HTERT-HM (cell line): Measurements from ENCODE around the genes LMTK3, SULT2B1, NUCB1, FTL, CGB8 and CGB7.

DNA sequence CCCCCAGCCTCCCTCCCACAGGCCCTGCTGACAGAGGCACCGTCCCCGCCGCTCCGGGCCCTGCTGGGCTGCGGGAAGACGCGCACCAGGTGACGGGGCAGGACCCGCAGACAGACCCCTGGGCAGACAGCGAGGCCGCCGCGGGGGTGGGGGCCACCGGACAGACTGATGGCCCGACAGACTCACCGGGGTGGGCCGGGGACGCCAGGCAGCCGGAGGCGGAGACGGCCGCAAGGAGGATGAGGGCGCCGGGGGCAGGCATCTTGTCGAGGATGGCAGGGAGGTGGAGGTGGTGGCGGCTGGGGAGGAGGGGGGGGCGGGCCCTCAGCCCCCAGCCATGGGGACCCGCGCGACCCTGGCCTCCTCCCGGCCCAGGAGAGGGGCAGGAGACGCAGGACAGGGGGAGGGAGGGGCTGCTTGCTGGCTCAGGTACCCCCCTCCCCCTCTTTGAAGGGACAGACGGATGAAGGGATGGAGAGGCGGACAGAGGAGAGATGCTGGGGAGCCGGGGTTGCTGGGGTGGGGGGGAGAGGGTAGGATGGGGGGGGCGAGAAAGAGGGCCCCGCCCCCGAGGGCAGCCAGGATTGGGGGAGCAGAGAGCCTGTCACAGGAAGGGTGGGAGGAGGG lies at the start of gene LMTK3:
TSS of gene LMTK3 (minus strand) at position 521 of the 627 bp plus-strand sequence.
- RRBS: under 1% methylated on average over 17 of the region's 38 CpGs

DNA sequence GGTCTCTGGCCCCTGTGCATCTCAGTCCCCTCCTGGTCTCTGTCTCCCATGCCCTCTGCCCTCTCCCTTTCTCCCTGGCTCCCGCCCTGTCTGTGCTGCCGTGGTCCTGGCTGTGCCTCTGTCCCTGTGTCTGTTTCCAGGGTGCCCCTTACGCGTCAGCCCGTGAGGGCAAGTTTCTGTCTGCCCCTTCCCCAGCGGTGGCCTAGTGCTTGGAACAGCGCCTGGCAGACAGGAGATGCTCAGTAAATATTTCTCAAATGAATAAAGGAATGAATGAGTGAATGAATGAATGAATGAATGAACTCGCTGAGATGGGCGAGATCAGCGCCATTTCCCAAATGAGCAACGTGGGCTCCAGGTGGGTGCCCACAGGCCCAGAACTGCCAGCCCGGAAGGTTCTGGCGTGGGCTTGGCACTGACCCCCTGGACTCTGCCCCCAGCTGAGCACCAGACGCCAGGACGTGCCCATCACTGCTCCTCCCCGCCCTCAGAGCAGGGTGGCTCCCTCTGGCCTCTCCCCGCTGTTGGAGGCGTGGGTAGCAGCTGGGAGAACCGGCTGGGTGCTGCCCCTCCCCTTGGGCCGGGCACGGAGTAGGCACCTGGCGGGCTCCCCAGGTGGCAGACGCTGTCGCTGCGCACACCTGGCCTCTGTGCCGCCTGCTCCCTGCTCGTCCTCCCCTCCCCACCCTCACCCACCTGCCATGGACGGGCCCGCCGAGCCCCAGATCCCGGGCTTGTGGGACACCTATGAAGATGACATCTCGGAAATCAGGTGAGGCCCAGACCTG lies at the start of gene SULT2B1:
TSS of gene SULT2B1 (plus strand) at position 621 of the 788 bp plus-strand sequence.
- RRBS: 73% methylated on average over 2 of the region's 32 CpGs

DNA sequence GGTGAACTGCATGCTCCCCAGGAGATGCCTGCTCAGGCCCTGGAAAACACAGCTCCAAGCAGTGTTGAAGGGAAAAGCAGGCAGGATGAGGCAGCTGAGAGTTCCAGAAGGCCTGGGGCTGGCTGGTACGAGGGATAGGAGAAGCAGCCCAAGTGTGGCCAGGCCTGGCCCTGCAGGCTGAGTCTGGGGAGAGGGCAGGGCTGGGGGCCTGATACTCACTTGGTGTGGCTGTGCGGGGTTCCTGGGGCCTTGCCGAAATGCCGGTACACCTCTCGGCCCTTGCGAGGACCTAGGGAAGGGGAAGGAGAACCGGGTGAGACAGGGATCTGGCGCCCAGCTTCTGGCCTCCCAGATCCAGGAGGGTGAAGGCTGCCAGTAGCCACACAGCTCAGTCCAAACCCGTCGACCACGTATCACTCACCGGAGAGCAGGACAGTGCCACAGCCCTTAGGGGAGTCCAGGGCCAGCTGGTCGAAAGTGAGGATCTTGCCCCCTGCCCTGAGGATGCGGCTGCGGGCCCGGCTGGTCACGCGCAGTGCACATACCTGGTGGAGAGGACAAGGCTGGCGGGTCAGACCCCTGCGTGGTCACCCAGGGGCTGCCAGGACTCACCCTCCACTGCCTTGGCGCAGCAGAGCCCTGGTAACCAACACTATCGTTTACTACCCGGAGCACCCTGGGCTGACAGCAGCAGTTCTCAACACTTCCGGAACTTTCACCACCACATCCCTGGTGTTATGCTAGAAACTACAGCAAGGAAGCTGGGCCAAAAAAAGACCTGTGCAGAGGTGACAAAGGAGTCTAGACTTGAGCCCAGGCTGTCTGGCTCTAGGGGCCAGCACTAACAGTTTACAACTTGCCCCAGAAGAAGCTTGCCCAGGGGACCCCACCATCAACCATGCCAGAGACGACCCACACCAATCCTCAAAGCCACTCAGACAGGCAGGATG lies 1.1 kb upstream of the FAM83E start:
- RRBS: 77% methylated on average over 7 of the region's 25 CpGs

GRCh38 chr19:48628424-48629465 lies 8.4 kb downstream of the DBP start:
- RRBS: 57% methylated on average over 5 of the region's 45 CpGs

DNA sequence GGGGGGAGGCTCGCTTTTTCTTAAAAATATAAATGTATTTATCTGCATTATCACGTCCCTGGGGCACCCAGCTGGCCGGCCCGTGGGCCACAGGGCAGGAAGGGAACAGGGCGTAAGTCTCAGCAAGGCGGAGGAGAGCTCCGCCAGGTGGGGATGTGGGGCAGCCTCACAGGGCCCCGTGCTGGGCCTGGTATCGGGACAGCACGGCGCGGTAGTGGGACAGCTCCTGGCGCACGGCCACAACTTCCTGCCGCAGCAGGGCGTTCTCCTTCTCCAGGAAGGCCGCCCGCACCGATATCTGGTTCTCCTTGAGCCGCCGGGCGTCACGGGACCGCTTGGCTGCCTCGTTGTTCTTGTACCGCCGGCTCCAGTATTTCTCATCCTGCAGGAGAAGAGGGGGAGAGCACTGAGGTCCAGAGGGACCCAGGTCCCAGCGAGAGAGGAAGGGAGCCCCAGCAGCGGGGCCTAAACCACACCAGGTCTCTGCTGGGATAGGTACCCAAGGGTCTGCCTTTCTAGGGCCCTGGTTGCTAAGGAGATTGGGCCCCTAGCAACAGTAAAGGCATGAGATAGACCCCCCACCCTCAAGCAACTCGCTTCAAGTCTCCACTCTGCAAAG lies 6.4 kb downstream of the DBP start:
- RRBS: 79% methylated on average over 7 of the region's 30 CpGs

DNA sequence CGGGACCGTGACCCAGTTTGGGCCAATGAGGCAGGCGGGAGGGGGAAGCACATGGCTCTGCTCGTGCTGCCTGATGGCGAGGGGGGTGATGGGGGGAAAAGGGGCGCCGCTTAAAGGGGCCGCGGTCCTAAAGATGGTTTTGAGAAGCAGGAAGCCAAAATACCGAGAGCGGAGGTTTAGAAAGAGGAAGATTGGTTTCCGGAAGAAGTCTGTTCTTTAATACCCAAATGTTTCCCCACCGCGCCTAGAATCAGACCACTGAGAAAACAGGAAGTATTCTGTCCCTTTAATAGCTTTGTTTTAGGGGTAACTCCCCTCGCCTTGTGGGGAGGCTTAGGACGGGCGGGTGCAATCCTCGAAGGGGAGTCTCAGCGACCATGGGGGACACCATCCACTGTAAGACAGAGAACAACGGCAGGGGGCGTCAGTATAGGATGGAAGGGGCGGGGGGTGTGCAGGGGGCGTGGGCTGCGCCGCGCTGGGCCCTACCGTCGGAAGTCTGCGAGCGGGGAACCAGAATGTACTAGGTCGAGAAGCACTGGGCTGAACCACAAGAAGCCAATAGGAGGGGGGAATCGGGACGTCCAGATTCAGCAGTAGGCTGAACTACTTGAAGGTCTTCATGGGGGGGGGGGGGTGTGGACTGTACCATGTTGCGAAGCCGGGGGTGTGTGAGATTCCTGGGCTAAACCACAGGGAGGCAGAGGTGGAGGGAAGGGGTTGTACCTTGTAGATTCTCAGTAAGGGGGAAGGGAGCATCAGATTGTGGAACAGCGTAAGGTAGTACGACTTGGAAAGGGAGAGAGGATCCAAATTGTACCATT lies 784 bp upstream of the DBP start:
- RRBS: no CpG with 5 or more reads among the region's 37 CpGs

GRCh38 chr19:48724622-48726001 lies 5.6 kb upstream of the MAMSTR start:
- RRBS: no CpG with 5 or more reads among the region's 19 CpGs

- RRBS: 7% methylated on average over 44 of the region's 105 CpGs
Measured at GRCh38 chr19:48738420-48739450, 1.7 kb downstream of the RASIP1 start.

GRCh38 chr19:48899659-48900514 lies at the start of gene NUCB1:
TSS of gene NUCB1 (plus strand) at chr19:48900312.
- RRBS: 1% methylated on average over 4 of the region's 35 CpGs

DNA sequence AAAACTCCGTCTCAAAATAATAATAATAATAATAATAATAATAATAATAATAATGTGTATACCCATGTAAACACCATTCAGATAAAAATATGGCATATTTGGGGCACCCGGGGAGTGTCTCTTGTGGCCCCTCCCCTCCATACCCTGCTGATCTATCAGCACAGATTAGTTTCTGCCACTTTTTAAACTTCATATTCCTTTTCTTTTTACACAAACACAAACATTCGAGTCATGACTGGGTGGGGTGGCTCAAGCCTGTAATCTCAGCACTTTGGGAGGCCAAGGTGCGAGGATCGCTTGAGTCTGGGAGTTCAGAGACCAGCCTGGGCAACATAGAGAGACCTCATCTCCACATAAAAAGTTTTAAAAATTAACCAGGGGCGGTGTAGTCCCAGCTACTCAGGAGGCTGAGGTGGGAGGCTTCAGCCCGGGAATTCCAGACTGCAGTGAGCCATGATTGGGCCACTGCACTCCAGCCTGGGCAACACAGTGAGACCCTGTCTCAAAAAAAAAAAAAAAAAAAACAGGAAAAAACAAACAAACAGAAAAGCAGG lies 776 bp upstream of the BAX start:
- RRBS: no CpG with 5 or more reads among the region's 7 CpGs

GRCh38 chr19:48961311-48961985 lies 3.7 kb upstream of the FTL start:
- RRBS: 98% methylated on average over 5 of the region's 26 CpGs

- RRBS: under 1% methylated on average over 16 of the region's 42 CpGs
Measured at GRCh38 chr19:48964652-48965518, at the start of gene FTL. TSS of gene FTL (plus strand) at chr19:48965309.

- RRBS: no CpG with 5 or more reads among the region's 16 CpGs
Measured at GRCh38 chr19:48982091-48982983, 10.8 kb downstream of the GYS1 start.

GRCh38 chr19:48990986-48991627 lies 2.0 kb downstream of the GYS1 start:
- RRBS: no CpG with 5 or more reads among the region's 23 CpGs

DNA sequence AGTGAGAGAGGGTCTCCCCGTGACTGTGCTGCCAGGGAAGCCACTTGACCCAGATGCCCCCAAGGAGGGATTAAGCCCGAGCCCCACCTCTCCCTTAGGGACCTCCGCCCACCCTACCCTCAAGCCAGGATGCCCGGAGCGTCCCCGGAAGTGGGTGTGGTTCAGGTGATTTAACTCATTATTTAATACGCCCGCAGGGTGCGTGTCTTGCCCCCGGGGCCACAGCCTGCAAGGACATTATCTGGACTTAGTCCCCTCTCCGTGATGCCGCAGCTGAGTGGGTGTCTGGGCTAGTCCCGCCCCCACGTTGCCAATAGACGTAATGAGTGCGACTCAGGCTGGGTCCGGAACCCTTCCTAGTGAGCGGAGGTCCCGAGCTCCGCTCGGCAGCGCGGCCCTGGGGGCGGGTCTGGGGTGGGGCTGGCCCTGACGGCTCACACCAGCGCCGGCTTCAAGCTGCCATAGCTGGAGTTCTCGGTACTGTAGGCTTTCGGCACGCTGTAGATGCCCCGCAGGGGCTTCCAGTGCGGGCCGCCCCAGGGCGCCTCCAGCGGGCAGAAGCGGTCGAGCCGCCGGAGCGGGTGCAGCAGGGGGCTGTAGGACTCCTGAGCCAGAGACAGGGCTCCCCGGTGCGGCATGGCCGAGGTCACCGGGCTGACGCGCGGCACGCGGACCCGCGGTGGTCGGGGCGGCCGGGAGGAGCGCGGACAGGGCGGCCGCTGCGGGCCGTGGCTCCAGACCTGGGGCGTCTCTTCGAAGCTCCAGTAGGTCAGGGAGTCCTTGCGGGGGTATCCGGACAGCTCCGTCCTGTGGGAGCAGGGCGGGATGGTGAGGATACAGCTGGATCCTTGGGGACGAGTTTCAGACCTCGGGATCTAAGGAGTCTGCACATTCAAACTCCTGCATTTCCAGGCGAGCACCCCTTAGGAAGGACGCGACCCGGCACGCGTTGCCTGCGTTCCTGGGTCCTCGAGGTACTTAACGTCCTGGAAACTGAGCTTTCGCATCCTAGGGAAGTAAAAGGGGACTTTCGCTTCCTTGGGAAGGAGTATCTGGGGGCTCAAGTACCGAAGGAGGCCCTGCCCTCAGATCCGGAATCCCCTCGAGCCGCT lies 999 bp upstream of the LHB start:
- RRBS: 12% methylated on average over 31 of the region's 83 CpGs

GRCh38 chr19:49048963-49049270 lies at the start of gene CGB8:
TSS of gene CGB8 (minus strand) at chr19:49049111.
- RRBS: no CpG with 5 or more reads among the region's 9 CpGs

- RRBS: 3% methylated on average over 18 of the region's 53 CpGs
Measured at GRCh38 chr19:49055734-49056478, 1.6 kb downstream of the CGB7 start.

GRCh38 chr19:49057524-49058122 lies at the start of gene CGB7:
TSS of gene CGB7 (minus strand) at chr19:49057749.
- RRBS: under 1% methylated on average over 7 of the region's 34 CpGs

GRCh38 chr19:49086322-49086885 lies 1.2 kb downstream of the SNRNP70 start:
- RRBS: 25% methylated on average over 1 of the region's 17 CpGs

- RRBS: 56% methylated on average over 10 of the region's 53 CpGs
Measured at GRCh38 chr19:49103640-49104968, 10.1 kb upstream of the LIN7B start.